T47D (cell line): ENCODE measurements around a stretch of chr9.

DNA sequence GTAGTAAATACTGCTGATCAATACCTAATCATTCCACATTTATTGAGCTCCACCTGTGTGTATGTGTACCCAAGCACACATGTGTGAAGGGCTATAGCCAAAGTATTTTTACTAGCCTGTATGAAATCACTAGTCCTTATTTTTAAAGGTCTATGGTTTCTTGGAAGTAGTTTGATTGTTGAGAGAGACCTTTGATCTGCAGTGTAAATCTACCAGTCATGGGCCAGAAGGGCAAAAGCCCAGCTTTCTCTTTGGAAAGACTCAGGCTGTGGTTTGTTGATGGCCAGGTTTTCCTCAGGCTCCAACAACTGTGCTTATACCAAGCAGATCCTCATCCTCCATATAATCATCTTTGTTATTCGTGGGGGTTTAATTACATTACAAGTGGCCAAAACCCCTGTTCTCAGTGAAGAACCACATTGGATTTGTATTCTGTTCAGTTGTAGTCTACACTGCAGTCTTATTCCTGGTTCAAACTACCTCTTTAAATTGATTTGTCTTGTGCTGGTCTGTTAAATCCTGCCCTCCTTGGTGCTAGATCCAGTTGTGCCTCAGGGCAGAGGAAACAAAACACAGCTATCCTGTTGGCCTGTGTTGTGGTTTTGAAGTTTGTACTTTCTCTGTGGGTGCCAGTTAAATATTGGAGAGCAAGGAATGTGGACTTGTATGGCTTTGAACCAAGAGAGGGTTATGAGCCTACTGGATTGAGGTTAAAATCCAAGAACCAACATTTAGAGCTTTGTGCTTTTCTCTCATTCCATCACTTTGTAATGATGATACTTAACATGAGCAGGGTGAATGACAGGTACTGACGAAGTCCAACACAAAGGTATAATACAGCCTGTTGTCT is 13.3 kb downstream of the CDC26 start:
- RRBS: no CpG with 5 or more reads among the region's 2 CpGs

GRCh38 chr9:113313286-113313940 is 10.2 kb upstream of the RNF183 start:
- RRBS: 67% methylated on average over 2 of the region's 12 CpGs

DNA sequence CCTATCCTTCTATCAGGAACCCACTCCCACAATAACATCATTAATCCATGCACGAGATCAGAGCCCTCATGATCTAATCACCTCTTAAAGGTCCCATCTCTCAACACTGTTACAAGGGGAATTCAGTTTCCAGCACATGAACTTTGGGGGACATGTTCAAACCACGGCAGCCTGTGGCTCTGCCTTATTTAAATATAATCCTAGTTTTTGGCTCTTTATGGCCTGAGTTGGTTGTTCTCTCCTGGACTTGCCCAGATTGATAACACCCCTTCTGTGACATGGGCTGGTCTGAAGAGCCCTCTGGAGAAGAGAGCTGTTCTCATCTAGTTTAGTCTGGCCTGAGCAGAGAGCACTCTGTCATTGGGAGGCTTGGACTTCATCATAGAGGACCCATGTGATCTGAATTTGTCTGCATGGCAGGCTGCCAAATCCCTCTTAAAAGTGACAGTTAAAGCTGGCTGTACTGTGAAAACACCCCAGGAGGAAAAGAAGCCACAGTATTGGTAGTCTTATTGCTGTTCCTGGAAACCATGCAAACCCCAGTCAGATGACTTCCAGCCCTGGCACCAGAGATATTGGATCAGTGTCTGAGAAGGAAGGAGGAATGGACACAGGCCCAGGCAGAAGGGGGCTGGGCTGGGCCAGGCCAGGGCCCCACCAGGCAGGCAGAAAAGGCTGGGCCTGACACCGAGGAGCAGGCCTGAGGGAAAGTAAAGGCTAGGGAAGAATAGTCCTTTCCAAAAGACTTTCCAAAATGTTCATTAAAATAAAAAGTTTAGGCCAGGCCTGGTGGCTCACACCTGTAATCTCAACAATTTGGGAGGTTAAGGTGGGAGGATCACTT is 3.7 kb upstream of the WDR31 start:
- RRBS: no CpG with 5 or more reads among the region's 3 CpGs

- RRBS: 23% methylated on average over 4 of the region's 10 CpGs
These were observed 2.9 kb upstream of the BSPRY start for GRCh38 chr9:113346219-113346982.

DNA sequence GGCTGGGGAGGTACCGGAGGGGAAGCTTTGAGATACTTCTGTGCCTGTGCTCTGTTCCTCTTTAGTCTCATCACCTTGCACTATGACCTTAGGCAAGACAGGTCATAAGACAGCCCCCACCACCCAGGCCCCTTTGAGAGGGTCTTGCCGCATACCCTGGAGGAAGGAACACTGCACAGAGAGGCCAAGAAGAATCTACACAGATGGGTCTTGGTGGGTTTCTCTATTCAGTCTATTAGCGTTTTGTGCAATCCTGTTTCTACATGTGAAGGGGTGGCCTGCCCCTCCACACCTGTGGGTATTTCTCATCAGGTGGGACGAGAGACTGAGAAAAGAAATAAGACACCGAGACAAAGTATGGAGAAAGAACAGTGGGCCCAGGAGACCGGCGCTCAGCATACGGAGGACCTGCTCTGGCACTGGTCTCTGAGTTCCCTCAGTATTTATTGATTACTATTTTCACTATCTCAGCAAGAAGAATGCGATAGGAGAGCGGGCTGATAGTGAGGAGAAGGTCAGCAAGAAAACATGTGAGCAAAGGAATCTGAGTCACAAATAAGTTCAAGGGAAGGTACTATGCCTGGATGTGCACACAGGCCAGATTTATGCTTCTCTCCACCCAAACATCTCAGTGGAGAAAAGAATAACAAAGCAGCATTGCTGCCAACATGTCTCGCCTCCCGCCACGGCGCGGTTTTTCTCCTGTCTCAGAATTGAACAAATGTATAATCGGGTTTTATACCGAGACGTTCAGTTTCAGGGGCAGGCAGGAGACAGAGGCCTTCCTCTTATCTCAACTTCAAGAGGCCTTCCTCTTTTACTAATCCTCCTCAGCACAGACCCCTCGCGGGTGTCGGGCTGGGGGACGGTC is 2.2 kb upstream of the HDHD3 start:
- RRBS: no CpG with 5 or more reads among the region's 22 CpGs

GRCh38 chr9:113409479-113409847 is 1.0 kb downstream of the POLE3 start:
- RRBS: no CpG with 5 or more reads among the region's 10 CpGs

DNA sequence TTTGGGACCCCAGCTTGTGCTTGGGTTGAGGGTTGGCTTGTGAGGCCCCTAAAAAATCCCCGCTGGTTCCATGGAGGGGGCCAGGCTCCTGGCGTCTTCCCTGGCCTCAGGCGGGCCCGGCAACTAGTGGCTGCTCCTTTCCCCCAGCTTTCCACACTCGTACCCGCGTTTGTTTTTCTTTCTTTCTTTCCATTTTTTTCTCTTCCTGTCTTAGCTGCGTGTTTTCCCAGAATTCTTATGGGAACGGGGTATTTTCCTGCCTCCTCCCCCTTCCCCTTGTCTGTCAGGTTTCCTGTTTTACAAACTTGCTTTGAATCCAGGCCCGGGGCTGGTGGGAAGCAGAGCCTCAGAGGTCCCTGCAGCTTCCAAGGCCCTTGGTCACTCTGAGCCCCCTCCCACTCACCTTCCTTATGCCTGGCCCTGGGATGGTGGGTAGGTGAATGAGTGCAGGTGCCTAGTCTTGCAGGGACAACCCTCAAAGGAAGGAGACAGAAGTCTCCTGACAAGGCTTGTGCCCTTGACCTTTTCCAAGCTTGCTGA is 40.3 kb downstream of the RGS3 start:
- RRBS: no CpG with 5 or more reads among the region's 10 CpGs

- RRBS: no CpG with 5 or more reads among the region's 11 CpGs
These were observed 95.6 kb downstream of the RGS3 start for GRCh38 chr9:113558953-113559700.

- RRBS: no CpG with 5 or more reads among the region's 10 CpGs
These were observed 123.8 kb downstream of the RGS3 start for GRCh38 chr9:113587344-113587808.

GRCh38 chr9:113602016-113602566 is 138.6 kb downstream of the RGS3 start:
- RRBS: no CpG with 5 or more reads among the region's 12 CpGs

DNA sequence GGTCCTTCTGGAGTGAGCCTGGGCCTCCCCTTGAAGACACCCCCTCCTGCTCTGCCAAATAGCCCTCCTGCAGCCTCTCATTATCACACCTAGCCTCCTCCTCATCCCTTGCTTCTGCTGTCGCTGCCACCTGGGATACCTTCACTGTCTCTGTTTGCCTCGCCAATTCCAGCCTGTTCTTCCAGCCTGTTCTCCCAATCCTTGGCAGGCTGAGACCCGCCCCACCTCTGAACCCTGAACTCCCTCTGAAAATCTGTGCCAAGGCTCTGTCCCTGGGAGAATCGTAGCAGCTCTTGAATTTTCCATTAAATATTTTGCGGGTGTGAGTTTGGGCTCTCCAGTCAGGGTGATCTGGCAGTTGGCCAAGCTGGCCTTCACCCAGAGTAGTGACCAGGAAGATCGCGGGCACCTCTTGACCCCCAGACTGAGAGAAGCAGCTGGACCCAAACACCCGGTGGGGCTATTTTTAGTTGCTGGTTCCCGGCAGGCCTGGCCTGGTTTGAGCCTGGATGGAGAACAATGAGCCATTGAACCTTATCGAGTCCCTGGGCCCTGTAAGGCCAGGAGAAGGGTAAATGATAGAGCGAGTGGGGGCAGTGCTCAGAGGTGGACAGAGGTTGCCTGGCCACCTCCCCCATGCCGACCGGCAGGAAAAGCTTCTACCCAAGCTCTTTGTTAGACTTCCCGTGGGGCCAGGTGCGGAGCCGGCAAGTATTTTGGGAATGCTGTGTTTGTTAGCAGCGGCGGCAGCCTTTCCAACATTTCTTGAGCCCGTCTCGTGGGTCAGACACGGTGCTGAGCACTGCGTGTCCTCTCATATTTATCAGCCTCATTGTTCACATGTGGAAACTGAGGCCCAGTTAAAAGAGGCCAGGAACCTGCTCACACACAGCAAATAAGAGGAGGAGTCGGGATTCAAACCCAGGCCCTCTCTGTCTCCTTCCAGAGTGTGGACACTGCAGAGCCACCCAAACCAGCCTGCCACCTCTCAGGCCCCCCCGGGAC is 146.2 kb downstream of the RGS3 start:
- RRBS: 94% methylated on average over 4 of the region's 24 CpGs

DNA sequence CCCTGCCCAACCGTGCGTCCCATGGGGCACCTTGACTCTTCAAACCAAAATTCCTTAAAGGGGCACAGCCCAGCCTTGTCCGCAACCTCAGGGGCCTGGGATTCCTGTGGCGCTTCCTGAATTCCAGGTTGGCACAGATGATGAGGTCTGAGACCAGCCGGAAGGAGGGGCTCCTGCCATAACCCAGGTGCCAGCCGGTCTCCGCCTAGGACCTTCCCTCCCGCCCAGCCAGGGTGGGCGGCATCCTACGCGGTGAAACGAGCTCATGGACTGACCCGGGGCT is 23.1 kb downstream of the AMBP start:
- RRBS: 68% methylated on average over 8 of the region's 13 CpGs

DNA sequence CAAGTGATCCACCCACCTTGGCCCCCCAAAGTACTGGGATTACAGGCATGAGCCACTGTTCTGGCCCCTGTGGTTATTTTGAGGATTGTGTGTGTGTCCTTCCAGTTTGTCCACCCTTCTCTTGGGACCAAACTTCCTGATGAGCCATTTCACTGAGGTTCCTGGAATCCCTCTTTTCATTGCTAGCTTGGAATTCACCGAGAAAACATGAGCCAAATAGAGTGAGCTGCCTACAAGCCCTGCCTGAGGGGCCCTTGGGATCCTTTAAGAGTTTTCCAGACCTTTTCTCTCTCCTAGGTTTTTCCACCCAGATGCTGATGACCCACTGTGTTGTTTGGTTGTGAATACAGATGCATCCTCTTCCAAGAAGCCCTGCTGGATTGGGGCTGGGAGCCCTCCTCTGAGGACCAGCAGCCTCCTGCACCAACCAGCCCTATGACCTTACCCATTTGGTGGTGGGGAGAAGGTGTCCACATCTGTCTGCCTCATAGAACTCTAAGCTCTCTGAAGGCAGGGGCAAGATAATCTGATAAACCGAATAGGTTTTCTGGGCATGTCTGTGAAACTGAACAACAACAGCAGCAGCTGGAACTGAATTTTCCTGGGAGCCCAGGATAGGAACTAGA is 13.3 kb upstream of the KIF12 start:
- RRBS: no CpG with 5 or more reads among the region's 2 CpGs

- RRBS: no CpG with 5 or more reads among the region's 5 CpGs
These were observed 20.4 kb upstream of the COL27A1 start for GRCh38 chr9:114134870-114135304.

GRCh38 chr9:114178947-114179251 is 23.6 kb downstream of the COL27A1 start:
- RRBS: no CpG with 5 or more reads among the region's 3 CpGs

GRCh38 chr9:114315330-114315729 is 7.6 kb upstream of the ORM1 start:
- RRBS: no CpG with 5 or more reads among the region's 4 CpGs

DNA sequence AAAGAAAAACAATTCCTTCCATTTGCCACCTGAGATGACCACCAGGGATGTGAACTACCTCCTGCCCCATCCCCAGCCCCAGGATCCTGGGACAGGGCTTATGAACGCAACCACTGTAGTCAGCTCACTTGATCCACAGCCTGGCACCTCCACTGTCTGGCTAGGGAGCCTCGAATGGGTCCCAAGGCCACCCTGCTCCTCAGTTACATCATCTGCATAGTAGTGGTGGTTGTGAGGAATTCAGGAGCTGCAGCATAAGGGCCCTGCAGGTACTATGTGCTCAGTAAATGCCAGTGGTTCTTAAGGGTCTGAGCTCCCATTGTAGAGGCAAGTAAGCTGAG is 2.8 kb downstream of the ORM2 start:
- RRBS: no CpG with 5 or more reads among the region's 2 CpGs

DNA sequence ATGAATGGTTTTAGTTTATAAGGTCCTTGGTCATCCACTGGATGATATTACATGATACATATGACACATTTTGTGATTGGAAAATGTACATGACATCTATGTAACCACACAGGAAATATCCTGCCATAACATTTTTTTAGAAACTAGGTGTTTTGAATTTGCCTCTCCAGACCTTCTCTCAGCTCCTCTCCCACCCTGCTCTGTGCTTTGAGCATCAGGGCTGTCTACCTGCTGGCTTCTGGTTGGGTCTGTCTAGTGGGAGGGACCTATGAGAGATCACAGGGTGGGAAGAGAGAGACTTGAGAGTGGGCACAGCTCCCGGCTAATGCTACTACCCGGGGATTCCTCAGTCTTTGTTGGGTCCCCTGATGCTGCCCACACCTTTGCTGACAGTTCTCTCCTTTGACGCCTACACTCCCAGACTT is 24.3 kb downstream of the AKNA start:
- RRBS: no CpG with 5 or more reads among the region's 3 CpGs

DNA sequence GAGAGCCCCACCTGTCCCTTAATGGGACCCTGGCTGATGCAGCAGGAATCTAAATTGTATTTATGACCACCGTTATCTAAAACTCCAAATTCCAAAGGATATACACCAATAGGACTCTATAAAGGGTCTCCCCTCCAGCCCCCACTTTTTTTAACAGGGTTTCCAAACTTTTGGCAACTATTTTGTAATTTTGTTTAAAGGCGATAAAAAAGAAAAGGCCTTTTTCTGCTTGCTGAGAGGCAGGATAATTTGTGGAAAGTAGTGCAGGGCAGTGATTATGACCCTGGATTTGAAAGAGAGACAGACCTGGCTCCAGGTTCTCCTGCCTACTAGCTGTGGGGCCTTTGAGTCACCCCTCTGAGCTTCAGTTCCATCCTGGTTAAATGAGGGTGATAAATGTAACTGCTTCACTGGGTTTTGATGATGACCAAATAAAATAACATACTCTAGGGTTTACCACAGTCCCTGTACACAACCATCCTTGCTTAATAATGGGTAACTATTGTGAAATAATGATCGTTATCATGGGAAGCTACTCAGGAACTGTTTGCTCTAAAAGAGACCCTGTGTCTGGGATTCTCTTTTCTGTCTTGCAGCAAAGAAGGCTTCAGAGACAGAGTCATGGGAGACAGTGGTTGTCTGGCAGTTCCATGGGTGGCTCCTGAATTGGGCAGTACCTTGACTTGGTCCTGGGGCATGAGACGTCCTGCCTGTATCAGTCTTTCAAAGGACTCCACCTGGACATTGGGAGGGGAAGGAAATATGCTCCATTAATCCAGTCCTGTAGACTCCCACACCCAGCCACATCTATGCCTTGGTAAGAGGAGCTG is 23.7 kb downstream of the AKNA start:
- RRBS: no CpG with 5 or more reads among the region's 4 CpGs

- RRBS: no CpG with 5 or more reads among the region's 2 CpGs
These were observed 18.7 kb downstream of the AKNA start for GRCh38 chr9:114369083-114369459.